ENCODE results near the genes SYNC, TMEM54, AZIN2 and TRIM62.

DNA sequence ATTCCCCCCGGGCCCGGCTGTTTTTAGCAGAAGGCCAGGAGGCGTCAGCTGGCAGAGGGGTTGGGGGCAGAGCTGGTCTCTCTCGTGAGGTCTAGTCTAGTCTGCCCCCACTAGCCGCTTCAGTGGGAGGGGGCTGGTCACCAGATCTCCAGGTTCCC is 10.2 kb downstream of the FAM229A start:
- RRBS = 2% methylated on average over 1 of the region's 5 CpGs

DNA sequence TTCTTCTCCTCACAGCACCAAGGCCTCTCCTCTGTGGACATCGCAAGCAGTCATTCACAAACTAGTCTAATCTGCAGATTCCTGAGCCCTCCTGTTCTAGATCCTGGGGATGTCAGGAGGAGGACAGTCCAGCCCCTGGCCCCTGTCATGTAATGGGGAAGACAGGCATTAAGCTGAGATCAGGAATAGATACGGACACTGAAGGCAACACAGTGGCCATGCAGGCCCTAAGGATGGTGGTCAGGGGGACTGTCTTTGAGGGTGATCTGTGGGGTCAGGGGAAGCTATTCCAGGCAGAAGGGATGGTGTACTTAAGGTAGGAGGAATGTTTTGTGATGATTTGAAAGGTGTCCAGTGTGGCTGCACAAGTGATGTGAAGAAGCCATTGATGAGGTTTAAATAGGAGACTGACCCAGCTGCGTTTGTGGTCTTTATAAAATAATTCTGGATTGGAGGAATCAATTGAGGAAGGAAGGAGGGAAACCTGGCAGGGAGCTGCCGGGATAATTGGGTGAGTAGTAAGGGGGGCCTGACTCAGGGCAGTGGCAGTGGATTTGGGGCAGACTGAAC is 6.9 kb downstream of the FAM229A start:
- RRBS = no CpG with 5 or more reads among the region's 4 CpGs

- RRBS = no CpG with 5 or more reads among the region's 5 CpGs
These were observed 4.2 kb downstream of the FAM229A start for GRCh38 chr1:32357893-32358677.

DNA sequence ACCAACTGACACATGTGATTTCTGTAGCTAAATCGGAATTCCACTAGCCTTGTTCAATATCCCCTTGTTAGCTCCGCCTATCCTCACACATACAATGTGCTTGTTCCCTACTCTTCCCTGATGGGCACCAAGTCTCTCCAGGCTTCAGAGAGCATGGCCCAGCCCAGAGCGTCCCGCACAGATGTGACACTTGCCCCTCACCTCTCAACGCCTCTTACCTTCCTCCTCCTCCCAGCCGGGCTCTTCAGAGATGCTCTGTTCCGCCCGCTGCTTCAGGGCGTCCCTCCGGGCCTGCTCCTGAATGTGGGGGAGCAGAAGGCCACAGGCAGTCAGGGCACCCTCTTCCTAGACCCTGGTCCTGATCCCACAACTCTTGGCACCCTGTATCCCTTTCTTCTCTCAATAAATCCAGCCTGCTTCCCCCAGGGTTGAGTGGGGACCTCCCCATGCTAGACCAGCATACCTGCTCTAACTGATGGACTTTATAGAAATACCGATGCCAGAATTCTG is 15.5 kb downstream of the TSSK3 start:
- RRBS = 92% methylated on average over 5 of the region's 11 CpGs

DNA sequence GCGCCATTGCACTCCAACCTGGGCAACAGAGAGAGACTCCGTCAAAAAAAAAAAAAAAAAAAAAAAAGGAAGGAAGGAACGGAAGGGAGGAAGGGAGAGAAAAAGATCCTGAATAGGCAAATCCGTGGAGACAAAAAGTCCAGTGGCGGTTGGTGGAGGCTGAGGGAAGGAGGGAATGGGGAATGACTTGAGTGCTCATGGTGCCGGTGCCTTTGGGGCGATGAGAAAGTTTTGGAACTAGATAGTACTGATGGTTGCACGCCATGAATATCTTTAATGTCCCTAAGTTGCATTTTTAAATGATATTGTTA is 35.1 kb downstream of the ZBTB8B start:
- RRBS = no CpG with 5 or more reads among the region's 8 CpGs

- RRBS = no CpG with 5 or more reads among the region's 8 CpGs
These were observed 37.1 kb downstream of the ZBTB8B start for GRCh38 chr1:32501887-32502460.

GRCh38 chr1:32655812-32656594 is 5.0 kb downstream of the RBBP4 start:
- RRBS = no CpG with 5 or more reads among the region's 16 CpGs

- RRBS = no CpG with 5 or more reads among the region's 1 CpG
These were observed 18.5 kb downstream of the SYNC start for GRCh38 chr1:32684002-32684493.

- RRBS = 2% methylated on average over 36 of the region's 76 CpGs
These were observed at the start of gene SYNC for GRCh38 chr1:32702543-32703423. Gene SYNC (minus strand): TSS chr1:32702770.

DNA sequence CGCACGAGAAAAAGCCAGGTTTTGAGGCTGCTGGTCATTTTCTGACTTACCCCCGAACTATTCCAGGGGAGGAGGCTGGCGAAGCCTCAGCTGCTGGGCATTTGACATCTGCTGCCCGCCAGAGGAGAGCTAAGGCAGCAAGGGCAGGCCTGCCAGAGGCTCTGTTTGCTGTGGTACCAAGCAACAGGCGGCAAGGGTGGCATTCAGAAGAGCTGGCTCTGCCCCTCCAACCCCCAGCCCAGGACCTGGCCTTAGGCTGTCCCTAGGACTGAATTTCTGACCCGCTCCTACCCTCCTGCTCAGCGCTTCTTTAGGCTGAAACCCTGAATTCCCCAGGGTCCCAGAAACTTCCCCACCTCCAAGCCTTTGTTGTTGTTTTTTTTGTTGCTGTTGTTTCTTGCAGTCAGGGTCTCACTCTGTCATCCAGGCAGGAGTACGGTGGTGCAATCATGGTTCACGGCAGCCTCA is 1.5 kb upstream of the SYNC start:
- RRBS = no CpG with 5 or more reads among the region's 10 CpGs

GRCh38 chr1:32761907-32762266 is 20.3 kb downstream of the KIAA1522 start:
- RRBS = no CpG with 5 or more reads among the region's 2 CpGs

DNA sequence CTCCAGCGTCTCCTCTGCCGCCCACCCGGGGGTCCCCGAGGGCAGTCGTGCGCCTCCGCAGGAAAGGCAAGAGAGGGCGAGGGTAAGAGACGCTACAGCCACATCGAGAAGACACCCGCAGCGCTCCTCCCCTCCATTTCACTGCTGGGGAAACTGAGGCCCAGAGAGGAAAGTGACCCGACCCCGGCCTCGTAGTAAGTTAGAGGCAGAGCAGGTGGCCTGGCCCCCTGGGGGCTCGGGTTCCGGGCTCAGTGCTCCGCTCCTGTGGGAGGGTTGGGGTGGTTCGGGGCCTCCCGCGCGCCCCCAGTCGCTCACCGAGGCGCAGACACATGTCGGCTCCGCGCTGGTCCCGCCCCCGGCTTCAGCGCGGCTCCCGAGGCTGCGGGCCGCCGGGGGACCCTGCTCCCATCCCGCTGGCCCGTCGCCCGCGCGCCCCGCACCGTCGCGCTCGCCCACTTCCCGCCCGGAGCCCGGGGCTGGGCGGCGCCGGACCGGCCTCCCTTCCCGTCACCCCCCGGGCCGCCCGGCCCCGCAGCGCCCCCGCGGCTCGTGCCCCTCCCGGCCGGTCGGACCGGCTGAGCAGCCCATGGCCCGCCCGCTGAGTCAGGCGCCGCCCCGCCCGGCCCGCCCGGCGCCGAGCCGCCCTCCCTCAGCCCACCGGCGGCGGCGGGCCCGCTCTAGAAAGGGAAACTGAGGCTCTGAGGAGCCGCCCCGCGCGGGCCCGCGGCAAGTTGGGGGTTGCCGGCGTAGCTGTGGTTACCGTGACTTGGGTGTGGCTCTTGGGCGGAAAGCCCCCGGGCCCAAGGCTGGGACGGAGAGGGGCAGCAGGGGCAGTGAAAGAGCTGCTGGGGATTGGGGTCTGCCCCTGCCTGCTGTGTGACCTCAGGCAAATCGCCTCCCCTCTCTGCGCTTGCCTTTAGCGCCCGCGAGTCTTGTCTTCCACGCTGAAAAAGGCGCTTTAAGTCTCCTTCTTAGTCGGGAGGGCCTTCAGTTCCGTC is at the start of gene TMEM54:
Gene TMEM54, minus strand, starts transcription at position 482 of the 998 bp plus-strand sequence.
- RRBS = 3% methylated on average over 48 of the region's 104 CpGs

- RRBS = no CpG with 5 or more reads among the region's 5 CpGs
These were observed 22.3 kb upstream of the RNF19B start for GRCh38 chr1:32986880-32987338.

- RRBS = no CpG with 5 or more reads among the region's 6 CpGs
These were observed 26.8 kb upstream of the RNF19B start for GRCh38 chr1:32991411-32991803.

DNA sequence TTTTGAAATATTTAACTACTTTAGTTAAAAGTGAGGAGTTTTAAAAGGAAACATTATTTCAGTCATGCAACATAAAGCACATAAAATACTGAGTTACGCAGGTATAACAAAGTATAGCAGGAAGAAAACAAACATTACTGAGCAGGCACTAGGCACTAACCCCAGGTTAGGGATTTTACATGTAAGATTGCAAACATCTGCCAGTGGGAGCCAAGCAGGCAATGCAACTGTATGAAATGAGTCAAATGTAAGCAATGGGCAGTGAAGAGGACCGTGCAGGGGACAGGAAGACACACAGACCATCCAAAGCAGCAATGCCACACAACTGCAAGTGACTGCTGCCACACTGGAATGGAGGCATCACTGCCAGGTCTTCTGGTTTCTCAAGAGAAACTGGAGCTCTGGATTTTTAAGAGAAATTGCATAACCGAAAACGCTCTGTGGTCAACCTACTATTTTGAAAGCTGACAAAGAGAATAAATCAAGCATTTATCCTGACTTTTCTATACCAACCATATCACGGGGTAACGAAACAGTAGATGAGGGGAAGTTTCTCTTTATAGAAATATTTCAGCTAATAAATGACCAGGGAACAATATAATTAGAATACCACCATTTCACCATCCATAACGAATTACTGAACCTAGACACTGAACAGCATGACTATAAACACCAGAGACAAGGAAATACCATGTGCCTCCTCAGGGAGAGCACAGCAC is 4.6 kb downstream of the AK2 start:
- RRBS = no CpG with 5 or more reads among the region's 7 CpGs

DNA sequence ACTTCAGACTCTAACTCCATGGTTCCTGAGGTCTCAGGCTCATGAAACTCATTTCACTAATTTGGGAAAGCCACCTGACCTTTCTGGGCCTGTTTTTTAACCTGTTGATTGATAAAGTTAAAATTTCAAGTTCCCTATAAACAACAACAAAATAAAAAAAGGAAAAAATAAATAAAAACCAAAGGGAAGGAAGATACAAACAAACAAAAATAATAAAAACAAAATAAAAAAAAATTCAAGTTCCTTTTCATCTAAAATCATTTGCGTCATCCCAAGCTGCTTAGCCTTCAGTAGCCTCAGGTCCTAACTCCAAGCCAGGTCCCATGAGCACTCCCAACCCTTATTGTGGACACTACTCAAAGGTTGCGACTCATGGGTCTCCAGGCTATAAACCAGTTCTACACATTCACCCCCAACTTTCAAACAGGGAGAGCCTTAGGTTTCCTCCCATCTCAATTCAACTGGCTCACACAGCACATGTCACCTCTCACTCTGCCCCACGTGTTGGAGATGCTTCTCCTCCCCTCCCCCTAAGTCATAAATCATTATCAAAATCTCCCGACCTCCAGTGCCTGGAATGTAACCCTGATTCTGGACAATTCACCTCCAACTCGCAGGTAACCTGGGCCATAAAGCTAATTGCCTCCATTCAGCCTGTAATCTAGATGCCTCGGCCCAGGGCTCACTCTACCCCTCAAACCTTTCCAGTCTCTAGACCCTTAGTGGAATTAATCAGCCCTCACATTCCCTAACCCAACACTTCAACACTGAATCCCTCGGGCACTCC is 738 bp downstream of the AK2 start:
- RRBS = no CpG with 5 or more reads among the region's 7 CpGs

DNA sequence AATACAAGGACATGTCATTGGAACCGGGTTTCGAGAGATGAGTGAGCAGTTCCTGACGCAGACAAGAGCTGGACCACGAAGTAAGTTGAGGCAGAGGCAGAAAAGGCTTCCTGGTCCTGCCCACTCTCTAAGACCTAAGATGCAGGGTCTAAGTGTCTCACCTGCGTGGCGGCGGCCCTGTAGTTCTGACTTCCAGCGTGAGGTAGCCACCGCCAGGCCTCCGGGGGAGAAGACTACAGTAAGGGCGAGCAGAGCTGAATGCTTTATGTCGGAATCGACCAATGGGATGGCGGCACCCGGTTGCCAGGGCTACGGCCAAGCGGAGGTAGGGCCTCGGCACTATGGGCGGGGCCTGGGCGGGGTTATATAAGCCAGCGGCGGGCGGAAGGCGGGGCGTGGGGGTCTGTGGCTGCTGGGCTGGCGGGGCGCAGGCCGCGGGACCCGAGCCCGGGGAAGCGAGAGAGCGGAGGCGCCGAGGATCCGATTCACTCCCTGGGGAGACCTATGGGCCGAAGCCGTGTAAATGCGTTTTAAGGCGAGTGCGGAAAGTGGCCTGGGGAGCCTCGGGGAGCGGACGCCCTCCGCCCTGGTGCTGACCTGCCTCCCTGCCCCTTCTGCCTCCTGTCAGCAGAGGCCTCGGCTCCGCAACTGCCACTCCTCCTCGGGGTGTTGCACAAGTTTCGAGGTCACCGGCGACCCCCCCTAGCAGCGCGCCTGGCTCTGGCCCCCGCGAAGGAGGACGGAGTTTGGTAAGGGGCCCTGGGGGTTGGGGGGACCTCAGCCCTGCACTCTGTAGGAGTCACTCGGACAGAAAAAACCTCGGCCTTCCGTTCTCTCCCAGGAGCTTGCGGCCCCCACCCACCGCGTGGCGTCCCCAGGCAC is at the start of gene AZIN2:
Gene AZIN2, plus strand, starts transcription at position 394 of the 882 bp plus-strand sequence.
- RRBS = 2% methylated on average over 6 of the region's 63 CpGs

DNA sequence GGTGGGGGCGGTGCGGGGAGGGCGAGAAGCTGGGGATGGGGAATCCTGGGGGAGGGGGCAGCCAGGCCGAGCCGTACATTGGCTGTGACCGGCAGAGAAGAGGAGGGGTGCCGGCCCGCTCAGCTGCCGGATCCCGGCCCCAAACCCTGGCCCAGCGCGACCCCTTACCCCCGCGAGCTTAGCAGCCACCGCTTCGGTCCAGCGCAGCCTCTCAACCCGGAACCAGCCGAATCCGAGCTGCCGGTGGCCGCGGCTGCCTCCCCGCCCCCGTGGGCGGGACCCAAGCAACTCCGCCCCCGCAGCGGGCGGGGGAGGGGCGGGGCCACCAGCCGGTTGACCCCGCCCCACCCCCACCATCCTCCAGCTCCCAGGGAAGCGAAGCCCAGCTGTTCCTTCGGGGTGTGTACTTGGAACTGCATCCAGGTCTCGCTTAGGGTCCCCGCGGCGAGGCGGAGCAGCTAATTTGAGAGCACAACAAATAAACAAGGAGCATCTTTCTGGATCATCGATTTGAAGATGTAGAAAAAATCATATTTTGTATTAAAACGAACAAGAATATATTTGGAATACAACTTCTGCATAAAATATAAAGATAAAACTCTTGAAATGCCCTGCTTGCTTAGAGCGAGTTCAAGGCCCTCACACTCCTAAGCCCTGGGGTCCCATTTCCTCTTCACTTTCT is at the start of gene TRIM62:
Gene TRIM62, minus strand, starts transcription at position 218 of the 682 bp plus-strand sequence.
- RRBS = 2% methylated on average over 24 of the region's 43 CpGs

DNA sequence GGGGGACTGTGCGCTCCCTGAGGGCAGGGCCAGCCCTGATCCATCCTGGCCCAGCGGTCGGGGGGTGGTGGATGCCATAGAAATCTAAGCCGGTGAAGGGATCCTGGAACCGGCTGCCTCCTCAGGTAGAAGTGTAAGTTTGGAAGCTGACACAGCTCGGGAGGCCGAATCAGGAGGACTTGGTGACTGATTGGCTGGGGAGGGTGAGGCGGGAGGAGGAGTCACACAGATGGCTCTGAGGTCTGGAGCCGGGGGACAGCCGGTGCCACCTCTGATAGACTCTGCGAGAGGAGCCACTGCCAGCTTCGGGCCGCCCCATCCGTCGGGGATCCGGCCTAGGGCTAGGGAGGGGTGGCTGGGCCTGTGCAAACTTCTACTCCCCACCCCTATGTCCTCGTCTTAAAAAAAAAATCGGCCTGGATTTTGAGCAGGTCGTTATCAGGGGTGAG is 895 bp upstream of the ZNF362 start:
- RRBS = 21% methylated on average over 10 of the region's 19 CpGs

- RRBS = no CpG with 5 or more reads among the region's 4 CpGs
These were observed 11.9 kb downstream of the ZNF362 start for GRCh38 chr1:33267852-33268859.